Mesenteric fat pad (tissue), 1 donor: ENCODE measurements around the gene USP54.

- PRO-cap: no peak
Observed at GRCh38 chr10:72350621-72351339, 3.9 kb downstream of the DNAJB12 start.

- PRO-cap: no peak
Observed at GRCh38 chr10:72523693-72524329, 102.1 kb downstream of the MICU1 start.

DNA sequence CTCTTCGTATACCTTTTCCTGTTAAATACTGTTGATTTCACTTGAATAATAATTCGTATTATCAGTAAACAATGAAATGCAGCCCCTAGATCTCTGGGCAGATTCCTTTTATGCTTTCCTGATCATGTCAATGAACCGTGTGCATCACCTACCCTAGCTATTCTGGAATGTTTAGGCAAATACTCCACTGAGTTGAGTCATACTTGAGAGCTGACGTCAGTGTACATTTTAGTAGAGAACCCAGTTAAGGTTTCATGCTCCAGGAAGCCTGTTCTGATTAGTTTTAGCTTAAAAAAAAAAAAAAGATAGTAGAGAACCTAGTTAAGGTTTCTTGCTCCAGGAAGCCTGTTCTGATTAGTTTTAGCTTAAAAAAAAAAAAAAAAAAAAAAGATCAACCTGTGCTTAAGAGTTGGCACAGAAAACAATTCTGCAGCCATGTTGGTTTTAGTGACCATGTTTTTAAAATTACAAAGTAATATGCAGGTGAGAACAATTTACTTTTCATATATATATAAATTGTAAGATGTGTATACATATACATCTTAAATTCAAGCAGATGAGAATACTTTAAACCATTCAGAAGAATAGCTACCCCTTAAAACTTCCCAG, 3.7 kb upstream of the MCU start:
- PRO-cap: no peak

DNA sequence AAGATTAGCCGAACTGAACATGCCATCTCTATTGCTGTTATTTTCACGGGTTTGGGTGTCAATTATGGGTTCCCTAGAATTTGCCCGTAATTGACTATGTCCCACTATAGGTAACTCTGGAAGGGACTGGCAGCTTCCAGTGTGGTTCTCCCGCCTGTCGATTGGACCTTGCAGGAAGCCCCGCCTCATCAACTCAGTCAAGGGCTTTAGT, 183 bp upstream of the MCU start:
- PRO-cap: no peak

DNA sequence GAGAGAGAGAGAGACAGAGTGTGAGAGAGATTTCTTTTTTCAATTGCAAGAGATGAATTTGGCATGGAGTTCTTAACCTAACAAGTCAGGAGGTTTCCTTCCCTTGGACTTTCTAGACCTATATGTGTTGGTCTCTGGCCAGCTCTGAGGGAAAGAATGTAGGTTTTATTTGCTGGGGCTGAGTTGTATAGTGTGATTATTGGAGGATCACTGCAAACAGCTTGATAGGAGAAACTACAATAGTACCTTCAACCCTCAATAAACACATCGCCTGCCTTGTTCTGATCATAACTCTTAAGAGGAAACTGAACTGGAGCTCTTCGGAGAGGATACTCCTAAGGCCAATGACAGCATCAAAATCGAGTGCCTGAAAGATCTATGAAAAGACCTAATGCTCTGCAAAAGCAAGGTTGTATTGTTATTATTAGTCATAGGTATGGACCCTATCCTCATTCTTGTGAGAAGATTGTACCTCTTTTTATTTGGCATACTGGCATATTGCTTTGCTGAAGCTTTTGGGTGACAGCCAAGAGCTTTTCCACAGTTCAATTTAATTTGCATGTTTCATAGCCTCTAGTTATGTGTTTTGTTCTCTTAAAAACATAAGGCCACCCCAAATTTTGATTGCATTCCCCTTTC, 1.4 kb downstream of the MCU start:
- PRO-cap: no peak

GRCh38 chr10:72777013-72777493, 85.1 kb downstream of the MCU start:
- PRO-cap: no peak

GRCh38 chr10:73044173-73044711, 52.4 kb downstream of the P4HA1 start:
- PRO-cap: no peak

- PRO-cap: no peak
Observed at GRCh38 chr10:73076499-73077327, 20.0 kb downstream of the P4HA1 start.

GRCh38 chr10:73083257-73083541, 13.5 kb downstream of the P4HA1 start:
- PRO-cap: no peak

DNA sequence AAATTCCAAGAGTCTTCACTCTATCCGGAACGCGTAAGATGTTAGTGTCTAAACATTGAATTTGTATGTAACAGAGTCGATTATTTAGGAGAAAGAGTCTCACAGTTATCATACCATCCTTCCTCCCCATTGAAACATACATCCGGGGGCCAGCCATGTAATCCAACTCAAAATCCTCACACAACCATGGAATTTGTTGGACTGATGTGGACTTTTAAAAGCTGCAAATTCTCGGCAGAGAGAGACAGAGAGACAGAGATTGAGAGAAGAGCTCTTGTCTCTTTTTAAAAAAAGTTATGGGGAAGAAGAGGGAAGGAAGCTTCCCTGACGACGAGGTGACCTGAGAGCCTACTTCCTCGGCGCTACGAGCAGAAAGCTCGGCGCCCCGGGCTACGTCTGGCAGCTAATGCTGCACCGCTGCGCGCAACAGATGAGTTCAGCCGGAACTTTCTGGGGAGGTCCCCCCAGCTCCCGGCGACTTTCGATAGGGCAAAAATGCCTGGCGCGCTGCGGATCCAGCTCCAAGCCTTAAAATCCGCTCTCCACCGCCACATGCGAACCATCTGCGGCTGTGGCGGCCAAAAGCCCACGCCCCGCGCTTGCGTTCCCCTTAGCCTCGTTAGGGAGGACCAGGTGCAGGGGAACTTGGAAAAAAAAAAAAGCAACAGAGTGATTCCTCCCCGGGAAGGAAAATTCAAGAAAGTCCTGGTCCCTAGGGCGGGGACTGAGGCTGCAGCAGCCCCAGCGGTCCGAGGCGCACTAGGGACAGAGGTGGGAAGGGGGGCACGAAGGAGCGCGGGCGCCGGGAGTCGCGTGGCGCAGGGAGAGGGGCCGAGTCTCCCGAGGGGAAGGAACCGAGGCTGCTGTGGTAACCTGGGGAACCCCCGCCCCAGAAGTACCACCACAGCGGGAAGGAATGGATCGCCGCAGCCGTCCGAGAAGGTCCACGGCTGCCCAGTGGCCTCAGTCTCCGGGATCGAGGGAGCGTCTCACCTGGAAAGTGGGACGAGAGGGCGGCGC, 583 bp downstream of the P4HA1 start:
- PRO-cap: bidirectional peak, plus-strand start at position 557 of the sequence, minus-strand start at position 411 of the sequence; bidirectional peak, plus-strand start at position 901 of the sequence, minus-strand start at position 818 of the sequence

DNA sequence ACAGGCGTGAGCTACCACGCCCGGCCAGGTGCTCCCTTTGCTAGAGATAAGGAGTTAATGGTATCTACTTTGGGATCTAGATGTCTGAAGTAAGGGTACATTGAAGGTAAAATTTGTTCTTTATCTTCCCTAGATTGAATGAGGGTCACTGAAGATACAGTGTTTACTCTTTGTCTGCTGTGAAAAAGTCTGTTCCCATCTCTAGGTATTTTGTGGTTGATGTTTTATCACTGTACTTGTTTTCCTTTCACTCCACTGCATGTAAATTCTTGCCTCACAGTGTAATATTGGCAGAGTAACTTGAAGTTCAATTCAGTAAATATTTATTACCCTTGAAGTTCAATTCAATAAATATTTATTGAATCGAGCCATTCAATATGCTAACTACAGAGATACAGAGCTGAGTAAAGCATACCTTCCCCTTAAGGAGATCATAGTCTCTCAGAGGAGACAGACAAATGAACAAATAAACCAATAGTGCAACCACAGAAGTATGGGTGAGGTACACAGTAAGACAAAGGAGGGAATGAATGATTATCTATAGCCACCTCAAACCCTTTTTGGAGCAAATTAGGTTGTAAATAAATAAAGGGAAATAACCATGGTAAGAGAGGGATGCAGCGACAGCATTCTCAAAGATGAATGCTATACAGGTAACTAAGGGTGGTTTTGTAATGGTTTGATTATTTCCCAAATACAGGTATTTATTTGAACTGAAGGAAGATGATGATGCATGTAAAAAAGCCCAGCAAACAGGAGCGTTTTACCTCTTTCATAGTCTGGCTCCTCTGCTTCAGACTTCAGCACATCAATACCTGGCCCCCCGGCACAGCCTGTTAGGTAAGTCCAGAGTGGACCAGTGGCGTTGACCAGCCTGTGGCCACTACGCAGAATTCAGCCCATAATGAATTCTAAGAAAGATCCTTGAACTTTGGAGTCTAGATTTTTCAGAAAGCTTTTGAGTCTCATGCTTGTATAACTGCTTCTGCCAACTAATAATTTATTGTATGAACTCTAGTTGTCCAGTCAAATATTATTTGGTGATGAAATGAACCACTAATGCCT, 9.4 kb downstream of the NUDT13 start:
- PRO-cap: no peak

GRCh38 chr10:73131826-73133244, 22.1 kb downstream of the NUDT13 start:
- PRO-cap: no peak

- PRO-cap: no peak
Observed at GRCh38 chr10:73474798-73475810, 20.7 kb downstream of the PPP3CB start.

GRCh38 chr10:73494924-73495878, 623 bp downstream of the PPP3CB start:
- PRO-cap: bidirectional peak, plus-strand start at chr10:73495721, minus-strand start at chr10:73495661

DNA sequence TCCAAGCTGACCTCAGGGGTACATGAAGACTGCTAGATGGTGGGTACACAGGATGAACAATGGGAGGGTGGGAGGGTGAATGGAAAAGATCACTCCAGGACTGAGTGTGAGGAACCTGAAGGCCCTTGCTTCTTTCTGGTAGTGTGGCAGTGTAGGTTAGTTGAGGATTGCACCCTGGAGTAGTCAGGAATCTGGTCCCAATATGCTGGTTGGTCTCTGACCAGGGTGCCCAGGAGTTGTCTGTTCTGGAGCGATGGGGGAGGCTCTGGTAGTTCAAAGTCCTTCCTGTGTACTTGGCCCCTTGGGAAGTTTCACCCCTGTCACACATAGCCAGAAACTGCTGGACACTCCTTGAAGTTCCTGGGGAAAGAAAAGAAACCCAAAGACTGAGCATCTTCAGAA, 3.0 kb upstream of the PPP3CB start:
- PRO-cap: no peak

DNA sequence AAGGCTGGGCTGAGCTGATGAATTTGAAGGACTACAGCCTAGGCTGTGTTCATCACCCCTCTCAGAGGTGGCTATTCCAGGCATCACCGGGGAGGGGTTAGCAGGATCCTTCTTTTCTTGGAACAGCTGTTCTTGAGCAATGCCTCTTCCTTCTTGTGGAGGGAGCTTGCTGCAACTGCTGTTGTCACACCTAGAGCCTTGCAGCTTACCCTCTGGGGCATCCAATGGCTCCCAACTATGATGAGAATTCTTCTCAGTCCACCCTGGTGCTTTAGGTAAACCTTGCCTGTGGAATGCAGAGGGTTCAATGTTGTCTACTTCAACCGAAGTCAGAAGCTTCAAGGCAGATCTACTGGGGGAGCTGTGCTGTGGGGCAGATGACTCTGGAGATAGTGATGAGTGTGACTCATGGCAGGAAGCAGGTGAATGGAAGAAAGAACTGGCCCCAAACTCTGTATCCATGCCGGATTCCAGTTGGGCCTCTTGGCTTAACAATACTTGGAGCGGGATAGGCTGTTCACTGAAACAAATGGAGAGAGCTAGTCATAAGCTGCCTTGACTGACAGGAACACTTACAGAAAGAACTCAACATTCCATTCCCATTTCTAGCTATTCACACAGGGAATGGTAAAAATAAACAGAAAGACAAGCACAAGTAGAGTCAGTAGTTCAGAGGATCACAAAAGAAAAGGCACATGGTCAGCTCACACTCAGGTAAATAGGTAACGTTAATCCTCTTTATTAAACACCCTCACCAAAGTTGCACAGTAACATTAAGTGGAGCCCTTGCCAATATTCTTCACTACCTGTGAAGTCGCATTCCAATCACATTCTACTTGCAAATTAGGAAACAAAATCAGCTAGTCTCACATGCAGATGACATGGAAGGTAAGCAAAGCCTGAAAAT, 21.7 kb upstream of the PPP3CB start:
- PRO-cap: no peak

GRCh38 chr10:73586277-73586704, 4.9 kb downstream of the USP54 start:
- PRO-cap: no peak

DNA sequence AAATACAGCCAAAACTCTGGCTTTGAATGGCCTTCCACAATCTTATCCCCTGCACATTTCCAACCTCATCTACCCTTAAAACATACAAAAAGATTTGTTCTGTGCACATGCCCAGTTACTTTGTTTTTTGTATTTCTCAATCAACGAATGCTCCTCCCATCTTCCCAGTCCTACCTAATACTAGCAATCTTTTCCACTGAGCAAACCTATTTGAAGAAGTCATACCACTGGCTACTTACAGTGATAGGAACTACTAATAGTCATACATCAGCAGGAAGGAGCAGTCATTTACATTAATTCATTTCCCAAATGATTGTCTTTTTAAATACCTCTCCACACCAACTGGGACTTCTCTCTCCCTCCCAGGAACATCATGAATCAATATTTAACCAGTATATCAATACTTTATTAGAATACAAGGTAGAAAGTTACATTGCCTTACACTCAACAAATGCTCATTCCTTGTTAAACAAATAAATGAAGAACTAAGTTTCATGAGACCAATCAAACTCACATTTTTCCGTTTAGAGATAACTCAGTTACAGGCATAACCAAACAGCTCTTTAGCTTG, 2.4 kb downstream of the USP54 start:
- PRO-cap: no peak

DNA sequence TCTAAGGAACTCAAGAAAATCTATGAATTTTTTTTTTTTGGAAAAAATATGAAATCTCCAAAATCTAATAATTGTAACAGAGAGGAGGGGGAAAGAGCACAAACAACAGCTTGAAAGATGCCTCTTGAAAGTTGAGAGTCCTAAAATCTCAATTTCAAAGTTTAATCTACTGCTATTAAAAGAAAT, 274 bp downstream of the USP54 start:
- PRO-cap: no peak

DNA sequence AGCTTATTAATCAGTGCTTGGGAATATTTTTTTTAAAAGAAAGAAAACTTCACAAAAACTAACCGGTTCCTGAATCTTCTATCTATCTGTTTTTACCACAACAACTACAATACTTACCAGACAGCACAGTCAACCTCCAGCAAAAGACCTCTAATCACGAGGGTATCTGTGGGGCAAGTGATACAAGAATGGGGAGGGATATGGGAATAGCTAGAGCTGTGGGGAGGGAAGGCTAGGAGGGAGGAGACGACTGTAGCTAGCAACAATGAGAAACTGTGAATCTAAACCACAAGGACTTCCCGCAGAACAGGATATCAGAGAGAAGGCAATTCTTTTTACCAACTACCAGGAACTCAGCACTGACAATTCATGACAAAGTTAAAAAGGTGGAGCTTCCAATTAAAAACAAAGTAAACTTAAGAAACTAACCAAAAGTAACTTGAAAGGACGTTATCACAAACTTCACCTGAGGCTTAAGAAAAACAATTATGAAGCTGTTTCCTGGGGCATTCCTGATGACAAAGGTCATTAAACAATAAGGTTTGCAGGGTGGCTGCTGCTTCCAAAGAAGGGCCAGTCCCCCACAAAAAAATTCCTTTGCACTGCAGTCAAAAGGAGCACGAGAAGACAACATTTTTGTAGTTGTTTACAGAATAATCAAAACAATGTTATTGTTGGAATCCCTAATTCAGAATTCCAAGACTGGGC, at the start of gene USP54:
Gene USP54, minus strand, starts transcription at position 182 of the 708 bp plus-strand sequence.
- PRO-cap: no peak